Adrenal gland (tissue), 7 donors: ENCODE measurements around a stretch of chr15.

DNA sequence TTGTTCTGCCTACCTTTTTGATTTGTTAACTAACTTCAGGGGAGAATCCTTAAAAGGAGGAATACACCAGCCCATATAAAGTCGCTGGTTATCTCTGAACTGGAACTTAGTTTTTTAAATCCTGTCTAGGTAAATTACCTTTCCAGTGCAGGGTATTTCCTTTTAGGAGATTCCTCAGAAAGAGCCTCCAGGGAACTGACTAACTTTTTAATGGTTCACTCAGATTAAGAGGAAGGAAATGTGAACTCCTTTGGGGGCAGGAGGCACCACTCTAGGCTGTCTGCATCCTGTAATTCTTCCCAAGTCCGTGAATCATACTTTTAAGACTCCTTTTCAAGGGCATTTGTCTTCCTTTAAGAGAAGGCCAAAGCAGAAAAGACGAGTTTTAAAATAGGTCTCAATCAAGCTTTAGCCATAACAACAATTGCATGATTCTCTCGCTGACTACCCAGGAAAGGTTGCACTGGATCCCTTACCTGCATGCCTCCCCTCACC lies 871.2 kb upstream of the NR2F2 start:
- PRO-cap, 3 experiments = no peak in any of the 3 experiments
- RAMPAGE, long total RNA, 4 experiments = no peak in any of the 4 experiments
- RRBS = no CpG with 5 or more reads among the region's 4 CpGs

DNA sequence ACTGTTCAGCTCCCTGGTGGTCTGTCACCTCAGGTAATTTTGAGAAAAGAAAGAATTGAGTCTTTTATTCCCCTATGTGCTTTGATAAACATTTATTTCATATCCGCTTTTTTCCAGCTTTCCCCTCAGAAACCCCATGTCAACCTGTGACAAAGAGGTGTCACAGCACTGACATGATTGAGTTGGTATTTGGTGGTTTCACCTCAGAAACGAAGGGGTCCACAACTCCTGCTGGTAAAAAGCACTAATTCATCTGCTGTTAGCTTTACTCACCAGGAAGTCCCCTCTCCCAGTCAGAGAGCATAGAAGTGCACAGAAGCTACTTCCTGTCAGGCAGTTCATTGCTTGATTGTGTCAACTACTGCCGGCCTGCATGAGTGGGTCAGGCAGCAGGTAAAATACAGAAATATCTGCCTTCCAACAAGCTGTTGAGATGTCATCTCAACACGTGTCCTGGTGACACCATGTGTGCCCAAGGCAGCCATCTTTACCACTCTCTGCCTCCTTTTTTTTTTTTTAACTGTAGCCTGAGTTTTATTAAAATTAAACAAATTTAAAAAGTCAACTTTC lies 596.6 kb upstream of the NR2F2 start:
- PRO-cap, 3 experiments = no peak in any of the 3 experiments
- RAMPAGE, long total RNA, 4 experiments = no peak in any of the 4 experiments
- RRBS = no CpG with 5 or more reads among the region's 4 CpGs

DNA sequence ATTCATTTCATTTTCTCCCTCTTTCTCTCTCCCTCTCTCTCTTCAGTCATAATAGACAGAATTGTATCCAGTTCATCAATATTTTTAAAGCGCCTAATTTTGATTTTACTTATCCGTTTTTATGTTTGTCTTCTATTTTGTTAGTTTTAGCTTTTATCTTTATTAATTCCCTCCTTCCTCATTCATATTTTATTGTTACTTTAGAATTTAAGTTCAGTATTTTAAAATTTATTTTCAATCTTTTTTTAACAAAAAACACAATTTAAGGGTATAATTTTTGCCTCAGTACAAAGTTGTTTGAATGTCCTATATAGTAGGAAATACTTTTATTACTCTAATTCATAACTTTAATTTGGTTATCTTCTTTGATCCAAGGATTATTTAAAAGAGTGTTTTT lies 89.1 kb upstream of the NR2F2 start:
- PRO-cap, 3 experiments = no peak in any of the 3 experiments
- RAMPAGE, long total RNA, 4 experiments = no peak in any of the 4 experiments
- RRBS = no CpG with 5 or more reads among the region's 2 CpGs

GRCh38 chr15:96277307-96277668 lies 53.2 kb upstream of the NR2F2 start:
- PRO-cap, 3 experiments = no peak in any of the 3 experiments
- RAMPAGE, long total RNA, 4 experiments = no peak in any of the 4 experiments
- RRBS = no CpG with 5 or more reads among the region's 8 CpGs

GRCh38 chr15:96284852-96285622 lies 45.5 kb upstream of the NR2F2 start:
- PRO-cap, 3 experiments = no peak in any of the 3 experiments
- RAMPAGE, long total RNA, 4 experiments = start-site peak on the minus strand in 1 of 4 experiments, at chr15:96285410-96285532 at its widest, 9 reads per replicate
- RRBS = no CpG with 5 or more reads among the region's 13 CpGs

- PRO-cap, 3 experiments = peak in 3 of 3 experiments; most common plus-strand start chr15:96321466 (in 3); most common minus-strand start chr15:96322257 (in 2)
- RAMPAGE, long total RNA, 4 experiments = no peak in any of the 4 experiments
- RRBS = 4% methylated on average over 17 of the region's 72 CpGs
These were observed 8.9 kb upstream of the NR2F2 start for GRCh38 chr15:96321248-96322374.

- PRO-cap, 3 experiments = peak in 3 of 3 experiments; most common plus-strand start chr15:96326047 (in 2); most common minus-strand start chr15:96325793 (in 1)
- RAMPAGE, long total RNA, 4 experiments = start-site peak on the plus strand in 3 of 4 experiments, at chr15:96325406-96326088 at its widest, 5 to 54 reads per replicate
- RRBS = no CpG with 5 or more reads among the region's 21 CpGs
These were observed 5.1 kb upstream of the NR2F2 start for GRCh38 chr15:96325058-96326217.

- PRO-cap, 3 experiments = no peak in any of the 3 experiments
- RAMPAGE, long total RNA, 4 experiments = no peak in any of the 4 experiments
- RRBS = no CpG with 5 or more reads among the region's 6 CpGs
These were observed 2.1 kb downstream of the NR2F2 start for GRCh38 chr15:96332600-96332975.

DNA sequence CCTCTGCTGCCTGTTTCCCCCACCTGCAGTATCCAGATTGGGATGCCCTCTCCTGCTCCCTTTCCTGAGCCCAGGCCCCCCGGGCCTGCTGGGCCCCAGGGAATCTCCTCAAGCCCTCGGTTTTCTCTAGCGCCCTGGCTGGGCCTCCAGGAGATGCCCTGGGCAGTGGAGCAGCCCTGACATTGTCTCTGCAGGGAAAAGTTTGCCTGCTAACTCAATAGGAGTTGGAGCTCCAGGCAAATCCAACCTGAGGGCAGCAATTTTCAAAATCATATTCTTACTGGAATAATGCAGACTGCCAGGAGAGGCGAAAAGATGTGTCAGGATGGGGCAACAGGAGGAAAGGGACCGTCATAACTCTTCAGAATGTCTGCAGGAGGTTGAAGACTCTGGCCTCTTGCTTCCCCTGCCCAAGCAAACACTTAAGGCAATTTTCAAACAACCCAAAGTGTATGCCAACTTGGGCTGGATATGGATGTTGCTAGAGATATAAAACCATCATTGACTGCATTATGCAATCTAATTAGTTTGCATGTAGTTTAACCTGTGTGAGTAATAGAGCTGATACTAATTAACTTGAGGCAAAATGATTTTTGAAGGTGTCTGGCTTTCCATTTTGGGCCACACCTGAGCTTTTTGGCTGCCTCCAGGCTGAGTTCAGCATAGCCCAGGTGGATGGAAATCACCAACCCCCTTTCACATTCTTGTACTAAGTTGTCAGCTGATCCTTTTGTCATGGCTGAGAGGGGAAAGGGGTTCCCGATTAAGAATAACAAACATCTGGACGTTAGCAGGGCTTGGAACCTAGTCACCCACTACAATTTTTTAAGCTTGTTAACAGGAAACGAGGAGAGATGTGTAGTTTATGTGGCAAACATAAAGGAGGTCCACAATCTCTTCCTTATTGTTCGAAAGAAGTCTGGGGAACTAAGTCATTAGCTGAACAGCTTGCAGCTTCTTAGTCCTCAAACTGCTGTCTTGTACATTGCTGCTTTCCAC lies 4.6 kb downstream of the NR2F2 start:
- PRO-cap, 3 experiments = no peak in any of the 3 experiments
- RAMPAGE, long total RNA, 4 experiments = no peak in any of the 4 experiments
- RRBS = no CpG with 5 or more reads among the region's 9 CpGs

GRCh38 chr15:96337796-96338234 lies 7.3 kb downstream of the NR2F2 start:
- PRO-cap, 3 experiments = no peak in any of the 3 experiments
- RAMPAGE, long total RNA, 4 experiments = no peak in any of the 4 experiments
- RRBS = no CpG with 5 or more reads among the region's 2 CpGs

DNA sequence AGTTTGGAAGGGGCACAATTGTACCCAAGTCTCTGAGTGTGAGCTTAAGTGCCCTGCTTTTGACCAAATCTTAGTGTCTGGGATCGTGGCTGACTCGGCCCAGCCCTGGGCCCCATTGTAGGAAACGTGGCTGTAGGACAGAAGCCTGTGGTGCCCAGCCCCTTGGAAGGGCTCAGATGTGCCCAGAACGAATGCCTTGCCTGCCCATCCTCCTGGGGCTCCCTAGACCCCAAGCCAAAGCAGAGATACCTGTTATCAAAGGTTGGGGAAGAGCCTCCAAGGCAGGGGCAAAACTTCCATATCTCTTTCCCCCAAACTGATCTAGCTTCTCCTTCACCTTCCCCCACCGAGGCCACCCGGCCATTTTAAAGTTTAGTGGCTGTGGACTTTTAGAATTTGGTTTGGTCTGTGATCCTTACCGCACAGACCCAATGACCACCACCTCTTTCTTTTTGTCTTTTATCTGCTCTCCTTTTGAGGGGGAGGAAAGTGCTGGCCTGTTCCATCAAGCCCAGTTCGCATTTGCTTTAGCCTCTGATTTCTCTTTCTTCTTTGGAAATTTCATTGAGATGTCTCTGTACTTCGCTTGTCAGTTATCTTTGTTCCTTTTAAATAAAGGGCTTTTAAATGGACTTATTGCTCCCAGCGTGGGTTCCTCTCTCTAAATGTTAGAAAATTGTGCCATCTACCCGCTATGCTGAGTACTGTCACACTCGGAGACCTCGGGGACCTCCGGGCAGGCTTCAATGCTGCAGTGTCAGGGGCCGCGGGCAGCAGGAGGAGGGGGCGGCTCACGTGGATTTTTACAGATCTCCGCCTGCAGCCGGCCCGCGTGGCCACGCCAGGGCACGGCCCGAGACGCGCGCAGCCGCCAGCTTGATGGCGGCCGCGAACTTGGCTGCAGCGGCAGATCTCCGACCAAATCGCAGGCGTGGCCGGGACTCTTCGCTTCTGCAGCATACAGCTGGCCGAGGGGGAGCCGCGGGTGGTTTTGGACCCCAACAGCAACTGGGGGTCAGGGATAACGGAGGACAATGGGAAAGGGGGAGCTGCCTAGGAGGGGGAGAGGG lies 14.9 kb downstream of the NR2F2 start:
- PRO-cap, 3 experiments = peak in 3 of 3 experiments; most common plus-strand start position 844 of the sequence (in 3); most common minus-strand start position 601 of the sequence (in 1)
- RAMPAGE, long total RNA, 4 experiments = no peak in any of the 4 experiments
- RRBS = 4% methylated on average over 16 of the region's 42 CpGs

GRCh38 chr15:96352743-96353164 lies 22.3 kb downstream of the NR2F2 start:
- PRO-cap, 3 experiments = peak in 1 of 3 experiments; most common minus-strand start chr15:96353047 (in 1)
- RAMPAGE, long total RNA, 4 experiments = no peak in any of the 4 experiments
- RRBS = no CpG with 5 or more reads among the region's 6 CpGs

- PRO-cap, 3 experiments = no peak in any of the 3 experiments
- RAMPAGE, long total RNA, 4 experiments = no peak in any of the 4 experiments
- RRBS = no CpG with 5 or more reads among the region's 56 CpGs
These were observed 161.4 kb downstream of the NR2F2 start for GRCh38 chr15:96491709-96492529.

DNA sequence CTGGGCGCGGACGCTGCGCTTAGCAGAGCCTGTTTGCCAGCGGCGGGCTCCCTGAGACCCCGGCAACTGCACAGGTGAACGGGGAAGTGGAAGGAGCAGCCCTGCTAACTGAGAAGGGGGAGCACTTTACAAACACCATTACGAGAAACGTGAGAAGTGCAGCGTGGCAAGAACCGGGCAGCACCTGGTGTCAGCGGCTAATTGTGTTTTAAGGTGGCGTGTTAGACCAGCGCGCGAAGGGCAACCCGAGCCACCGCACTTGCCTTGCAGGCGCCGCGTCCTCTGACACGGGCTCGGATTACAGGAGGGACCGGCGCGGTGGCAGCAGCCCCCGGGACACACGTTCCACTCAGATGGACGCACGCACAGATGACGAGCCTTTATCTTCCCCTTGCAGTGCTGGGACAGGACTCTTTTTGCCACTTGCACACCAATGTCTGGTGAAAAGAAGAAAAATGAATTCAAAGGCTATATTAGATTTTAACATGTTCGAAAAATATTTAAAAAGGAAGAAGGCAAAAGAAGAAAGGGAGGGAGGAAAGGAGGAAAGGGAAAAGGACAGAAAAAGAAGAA lies 307.6 kb upstream of the ARRDC4 start:
- PRO-cap, 3 experiments = no peak in any of the 3 experiments
- RAMPAGE, long total RNA, 4 experiments = no peak in any of the 4 experiments
- RRBS = 40% methylated on average over 2 of the region's 33 CpGs

GRCh38 chr15:98000519-98000786 lies 40.0 kb downstream of the ARRDC4 start:
- PRO-cap, 3 experiments = no peak in any of the 3 experiments
- RAMPAGE, long total RNA, 4 experiments = no peak in any of the 4 experiments
- RRBS = no CpG with 5 or more reads among the region's 6 CpGs

DNA sequence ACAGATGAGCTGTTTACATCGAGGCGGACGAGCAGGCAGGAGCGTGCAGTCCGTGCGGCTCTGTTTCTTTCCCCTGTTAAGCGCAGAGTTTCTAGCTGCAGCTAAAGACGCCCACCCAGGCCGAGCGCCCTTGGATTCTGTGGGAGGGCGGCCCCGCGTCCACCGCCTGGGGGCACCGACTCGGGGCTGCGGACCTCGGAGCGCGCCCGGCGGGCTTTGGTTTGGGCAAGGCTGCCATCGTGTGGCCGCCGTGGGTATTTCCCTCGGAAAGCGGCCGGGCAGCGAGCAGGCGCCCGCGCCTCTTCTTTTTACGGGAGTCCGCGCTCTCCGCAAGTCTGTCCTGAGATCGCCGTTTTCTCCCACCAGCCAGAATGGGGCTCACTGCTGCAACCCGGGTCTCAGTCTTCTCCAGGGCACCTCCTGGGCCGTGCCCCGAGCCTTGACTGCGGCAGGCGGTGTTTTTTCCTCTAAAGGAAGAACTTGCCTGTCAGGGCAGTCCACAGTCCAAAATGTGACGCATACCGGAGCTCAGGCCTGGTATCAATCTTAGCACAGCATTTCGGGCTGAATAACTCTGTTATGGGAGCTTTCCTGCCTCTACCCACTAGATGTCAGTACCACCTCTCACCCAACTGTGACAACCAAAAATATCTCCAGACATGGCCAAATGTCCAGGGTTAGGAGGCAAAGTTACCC lies 219.9 kb upstream of the IGF1R start:
- PRO-cap, 3 experiments = no peak in any of the 3 experiments
- RAMPAGE, long total RNA, 4 experiments = no peak in any of the 4 experiments
- RRBS = 2% methylated on average over 9 of the region's 46 CpGs

DNA sequence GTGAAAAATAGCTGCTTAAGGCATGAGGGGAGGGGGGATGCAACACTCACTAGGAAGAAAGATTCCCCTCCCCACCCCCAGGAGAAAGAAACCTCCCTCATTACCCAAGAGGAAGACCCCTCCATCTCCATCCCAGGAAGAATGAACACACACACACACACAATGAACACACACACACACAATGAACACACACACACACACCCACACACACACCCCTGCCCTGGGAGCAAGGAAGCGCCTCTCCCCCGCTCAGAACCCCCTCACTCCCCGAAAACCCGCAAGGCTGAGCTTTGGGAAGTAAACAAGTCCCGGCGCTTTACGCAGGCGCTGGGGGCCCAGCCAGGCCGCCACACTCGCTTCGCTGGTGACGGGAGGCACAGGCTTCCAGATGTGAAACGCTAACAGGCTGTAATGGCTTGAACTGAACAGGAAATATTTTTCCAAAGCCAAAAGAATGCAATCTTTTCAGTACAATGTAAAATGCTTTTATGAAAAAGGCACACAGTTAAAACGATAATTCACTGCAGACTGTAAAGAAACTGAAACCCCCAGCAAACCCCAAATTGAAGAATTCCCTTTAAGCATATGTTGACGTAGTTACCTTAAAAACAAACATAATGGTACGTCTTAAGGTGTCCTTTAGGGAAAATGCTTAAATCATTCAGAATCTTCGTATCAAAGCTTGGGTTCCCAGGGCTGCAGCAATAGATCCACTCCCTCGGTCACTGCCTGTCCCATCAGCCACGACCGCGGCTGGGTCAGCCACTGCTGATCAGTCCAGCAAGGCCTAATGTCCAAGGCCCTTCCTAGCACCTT lies 122.6 kb upstream of the IGF1R start:
- PRO-cap, 3 experiments = no peak in any of the 3 experiments
- RAMPAGE, long total RNA, 4 experiments = no peak in any of the 4 experiments
- RRBS = no CpG with 5 or more reads among the region's 21 CpGs

DNA sequence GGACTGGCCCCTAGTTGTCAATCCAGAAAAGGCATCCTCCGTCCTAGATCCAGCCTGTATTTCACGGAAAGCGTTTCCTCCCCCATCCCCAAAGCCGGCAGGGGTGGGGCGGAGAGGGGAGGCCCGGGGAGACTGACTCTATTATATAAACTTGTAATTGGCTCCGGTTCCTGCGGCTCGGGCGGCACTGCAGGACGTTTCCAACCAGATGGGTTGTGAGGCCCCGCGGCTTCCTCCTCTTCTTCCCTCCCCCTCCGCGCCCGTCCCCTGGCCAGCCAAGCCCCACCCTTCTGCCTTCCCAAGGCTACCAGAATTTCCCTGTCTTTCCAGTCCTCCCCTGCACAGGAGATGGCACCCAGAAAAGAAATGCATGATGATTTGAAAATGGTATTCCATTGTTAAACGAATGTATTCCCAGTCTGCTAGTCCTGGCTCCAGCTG lies 99.7 kb upstream of the IGF1R start:
- PRO-cap, 3 experiments = peak in 3 of 3 experiments; most common minus-strand start position 217 of the sequence (in 3)
- RAMPAGE, long total RNA, 4 experiments = no peak in any of the 4 experiments
- RRBS = no CpG with 5 or more reads among the region's 17 CpGs

DNA sequence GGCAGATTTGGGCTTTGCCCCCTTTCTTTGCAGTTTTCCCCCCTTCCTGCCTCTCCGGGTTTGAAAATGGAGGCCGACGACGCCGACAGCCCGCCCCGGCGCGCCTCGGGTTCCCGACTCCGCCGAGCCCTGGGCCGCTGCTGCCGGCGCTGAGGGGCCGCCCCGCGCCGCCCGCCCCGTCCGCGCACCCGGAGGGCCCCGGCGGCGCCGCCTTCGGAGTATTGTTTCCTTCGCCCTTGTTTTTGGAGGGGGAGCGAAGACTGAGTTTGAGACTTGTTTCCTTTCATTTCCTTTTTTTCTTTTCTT lies 831 bp downstream of the IGF1R start:
- PRO-cap, 3 experiments = peak in 1 of 3 experiments; most common minus-strand start position 121 of the sequence (in 1)
- RAMPAGE, long total RNA, 4 experiments = no peak in any of the 4 experiments
- RRBS = 1% methylated on average over 25 of the region's 32 CpGs

DNA sequence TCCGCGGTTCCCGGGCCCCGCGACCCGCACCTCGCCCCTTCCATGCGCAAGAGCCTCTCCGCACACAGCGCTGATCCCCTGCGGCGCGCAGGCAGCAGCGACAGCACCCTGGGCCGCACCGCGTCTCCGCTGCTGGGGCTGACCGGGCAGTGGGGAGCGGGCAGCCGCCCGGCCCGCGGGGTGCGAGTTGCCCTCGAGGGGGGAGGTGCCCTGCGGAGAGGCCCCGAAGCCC lies 1.6 kb downstream of the IGF1R start:
- PRO-cap, 3 experiments = no peak in any of the 3 experiments
- RAMPAGE, long total RNA, 4 experiments = no peak in any of the 4 experiments
- RRBS = no CpG with 5 or more reads among the region's 28 CpGs